Metastatic Lung Carcinoma in the Adrenal Gland (tissue), 1 donor: ENCODE measurements around a stretch of chr20.

- PRO-cap = no peak
These were observed 1.2 kb upstream of the FNDC11 start for GRCh38 chr20:63552329-63553554.

DNA sequence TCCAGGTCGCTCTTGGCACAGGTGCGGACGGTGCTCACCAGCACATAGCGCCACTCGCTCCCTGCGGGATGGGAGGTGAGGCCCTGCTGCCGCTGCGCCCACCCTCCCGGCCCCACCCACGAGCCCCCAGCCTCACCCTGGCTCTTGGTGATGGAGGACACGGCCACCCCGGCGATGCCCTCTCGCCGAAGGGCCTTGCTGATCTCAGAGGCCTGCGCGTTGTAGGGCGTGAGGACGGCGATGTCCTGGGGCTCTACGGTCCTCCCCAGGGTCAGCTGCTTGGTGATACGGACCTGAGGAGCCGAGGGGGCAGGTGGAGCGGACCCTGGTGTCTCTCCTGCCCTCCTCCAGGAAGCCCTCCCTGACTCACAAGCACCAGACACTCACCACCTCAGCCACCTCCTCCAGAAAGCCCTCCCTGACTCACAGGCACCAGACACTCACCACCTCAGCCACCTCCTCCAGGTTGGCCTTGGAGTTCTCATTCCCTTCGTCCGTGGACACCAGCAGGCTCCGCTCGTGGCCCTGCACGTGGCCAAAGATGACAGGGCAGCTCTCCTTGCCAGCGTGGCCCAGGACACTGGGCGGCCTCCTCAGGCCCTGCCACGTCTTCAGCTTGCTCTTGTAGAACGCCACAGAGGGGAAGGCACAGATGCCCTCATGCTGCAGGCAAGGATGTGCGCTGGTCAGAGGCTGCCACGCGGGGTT lies 6.2 kb downstream of the FNDC11 start:
- PRO-cap = no peak

- PRO-cap = no peak
These were observed 3.4 kb downstream of the HELZ2 start for GRCh38 chr20:63570502-63571124.

GRCh38 chr20:63739961-63740620 lies 515 bp downstream of the SLC2A4RG start:
- PRO-cap = bidirectional peak, plus-strand start at chr20:63740300, minus-strand start at chr20:63740081

- PRO-cap = no peak
These were observed 39.4 kb downstream of the ZBTB46 start for GRCh38 chr20:63791651-63792148.

GRCh38 chr20:63878151-63878761 lies 13.2 kb downstream of the TPD52L2 start:
- PRO-cap = no peak

DNA sequence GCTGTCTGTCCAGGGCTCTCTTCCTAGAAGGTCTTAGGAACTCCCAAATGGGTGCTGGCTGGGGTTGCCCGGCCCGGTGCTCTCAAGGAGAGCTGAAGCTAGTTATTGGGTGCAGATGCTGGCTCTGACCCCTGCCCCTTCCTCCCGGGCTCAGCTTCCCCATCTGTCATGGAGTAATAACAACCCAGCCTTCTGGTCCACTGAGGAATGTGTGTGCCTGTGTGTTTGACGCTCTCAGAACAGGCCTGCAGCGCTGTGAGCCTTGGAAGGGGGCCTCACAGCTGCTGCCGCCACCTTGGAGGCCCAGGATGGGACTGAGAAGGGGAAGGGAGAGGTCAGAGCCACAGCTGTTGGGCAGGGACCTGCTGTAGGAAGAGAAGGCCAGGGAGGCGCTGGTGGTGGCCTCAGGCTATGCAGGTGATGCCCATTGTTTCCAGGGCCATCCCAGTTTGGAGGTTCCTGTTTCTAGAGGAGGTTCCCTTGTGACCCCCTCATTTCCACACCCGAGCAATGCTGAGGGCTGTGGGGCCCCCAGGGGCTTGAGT lies 13.8 kb downstream of the TPD52L2 start:
- PRO-cap = no peak

DNA sequence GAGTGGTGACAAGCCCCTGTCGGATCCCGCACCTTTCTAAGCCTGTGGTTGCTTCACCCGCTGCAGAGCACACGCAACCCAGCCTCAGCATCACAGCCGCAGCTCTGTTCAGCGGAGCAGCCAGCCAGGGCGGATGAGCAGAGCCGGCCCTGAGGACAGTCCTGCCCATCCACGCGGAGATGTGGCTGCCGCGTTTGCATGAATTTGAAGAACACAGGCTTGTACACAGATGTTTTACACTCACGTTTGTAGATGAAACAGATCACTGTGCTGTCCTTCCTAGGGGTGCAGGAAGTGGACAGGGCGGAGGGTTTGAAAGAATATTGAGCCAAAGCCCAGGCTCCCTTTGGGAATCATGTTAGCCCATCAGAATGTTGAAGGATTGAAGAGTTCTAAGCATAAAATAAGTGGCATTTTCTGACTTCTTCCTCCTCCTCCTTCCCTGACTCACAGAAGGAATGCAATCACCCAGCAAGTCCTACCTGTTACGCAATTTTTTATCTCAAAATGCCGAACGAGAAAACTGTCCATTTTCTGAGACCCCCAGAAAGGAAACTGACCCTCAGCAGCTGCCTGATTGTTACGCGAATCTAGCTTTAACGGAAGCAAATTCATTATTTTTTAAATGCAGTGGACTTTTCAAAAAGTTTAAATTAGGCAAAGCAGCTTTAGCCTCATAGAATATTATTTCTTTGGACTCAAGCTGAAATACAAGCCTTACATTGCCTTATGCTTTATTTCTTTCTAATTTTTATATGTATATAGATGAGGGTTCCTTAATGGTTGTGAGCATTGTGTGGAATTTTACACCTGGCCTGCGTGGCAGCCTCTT lies 4.8 kb upstream of the DNAJC5 start:
- PRO-cap = no peak

DNA sequence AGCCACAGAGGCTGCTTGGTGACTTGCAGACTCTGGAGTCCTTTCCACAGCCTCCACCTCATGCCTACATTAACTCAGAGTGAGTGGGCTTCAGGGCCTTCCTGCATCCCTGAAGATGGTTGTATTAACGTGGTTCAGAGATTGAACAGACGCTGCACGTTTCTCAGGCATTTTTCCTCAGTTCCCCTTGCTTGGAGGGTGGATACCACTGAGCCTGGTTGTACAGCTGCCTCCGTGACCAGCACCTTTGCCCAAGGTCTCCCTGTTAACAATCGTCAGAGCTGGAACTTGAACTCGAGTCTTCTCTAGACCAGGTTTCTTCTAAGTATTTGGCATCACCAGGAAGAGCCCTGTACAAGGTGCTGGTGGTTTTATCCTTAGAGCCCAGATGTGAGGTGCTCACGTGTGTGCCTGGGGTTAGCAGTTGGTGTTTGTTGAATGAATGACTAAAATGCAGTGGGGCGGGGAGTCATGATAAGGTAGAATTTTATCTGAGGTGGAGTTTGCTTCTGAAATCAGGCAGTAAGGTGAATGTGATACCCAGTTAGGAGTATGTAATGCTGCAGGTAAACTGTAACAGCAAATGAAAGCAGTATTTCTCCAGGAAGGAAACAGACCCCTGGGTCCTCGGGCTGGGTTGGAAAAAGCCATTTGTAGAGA lies 3.0 kb downstream of the DNAJC5 start:
- PRO-cap = no peak

GRCh38 chr20:63939466-63940128 lies 16.6 kb downstream of the UCKL1 start:
- PRO-cap = no peak

DNA sequence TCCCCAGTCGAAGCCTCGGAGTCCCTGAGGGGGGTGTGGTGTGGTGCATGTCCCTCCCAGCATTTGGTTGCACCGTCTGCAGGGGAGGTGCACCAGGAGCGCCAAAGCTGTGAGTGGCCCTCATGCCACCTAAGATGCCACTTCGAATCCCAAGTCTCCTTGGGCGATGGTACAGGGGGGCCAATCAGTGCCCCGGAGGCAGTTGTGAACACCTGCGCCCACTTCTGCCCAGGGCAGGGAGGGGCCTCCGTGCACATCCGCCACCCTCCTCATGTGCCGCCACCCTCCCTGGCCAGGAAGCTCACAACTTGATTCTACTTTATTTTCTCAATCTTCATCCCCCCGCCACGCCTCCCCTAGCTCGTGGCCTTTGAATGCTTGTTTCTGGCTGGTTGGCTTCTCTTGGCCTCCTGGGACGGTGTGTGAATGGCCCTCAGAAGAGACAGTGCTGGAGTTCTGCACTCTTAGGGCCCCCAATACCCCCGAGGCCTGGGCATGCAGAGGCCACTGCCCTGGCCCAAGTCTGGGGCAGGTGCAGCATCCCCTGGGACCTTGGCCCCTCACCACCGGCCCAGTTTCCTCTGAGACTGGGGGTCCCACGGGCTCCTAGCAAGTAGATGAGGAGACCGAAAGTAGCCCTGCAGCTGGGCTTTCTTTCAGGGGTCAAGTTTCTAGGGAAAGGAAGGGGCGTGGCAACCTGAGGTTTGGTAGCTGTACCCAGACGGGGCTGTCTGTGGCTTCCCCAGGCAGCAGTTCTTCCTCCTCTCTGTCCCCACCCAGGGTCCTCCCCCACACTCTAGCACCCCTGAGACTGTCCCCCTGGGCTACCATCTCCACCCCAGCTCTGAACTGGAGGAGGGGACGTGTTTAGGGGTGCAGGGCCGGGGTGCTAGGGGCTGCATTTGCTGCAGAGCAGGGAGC lies 1.4 kb downstream of the RGS19 start:
- PRO-cap = no peak

- PRO-cap = no peak
These were observed 2.3 kb upstream of the MYT1 start for GRCh38 chr20:64161878-64162373.